Camera-type eye (tissue), 1 donor: Measurements from ENCODE around the genes TMIGD2, STAP2 and DPP9.

GRCh38 chr19:4045601-4046095, 21.1 kb downstream of the ZBTB7A start:
- RAMPAGE, long total RNA, result no peak

DNA sequence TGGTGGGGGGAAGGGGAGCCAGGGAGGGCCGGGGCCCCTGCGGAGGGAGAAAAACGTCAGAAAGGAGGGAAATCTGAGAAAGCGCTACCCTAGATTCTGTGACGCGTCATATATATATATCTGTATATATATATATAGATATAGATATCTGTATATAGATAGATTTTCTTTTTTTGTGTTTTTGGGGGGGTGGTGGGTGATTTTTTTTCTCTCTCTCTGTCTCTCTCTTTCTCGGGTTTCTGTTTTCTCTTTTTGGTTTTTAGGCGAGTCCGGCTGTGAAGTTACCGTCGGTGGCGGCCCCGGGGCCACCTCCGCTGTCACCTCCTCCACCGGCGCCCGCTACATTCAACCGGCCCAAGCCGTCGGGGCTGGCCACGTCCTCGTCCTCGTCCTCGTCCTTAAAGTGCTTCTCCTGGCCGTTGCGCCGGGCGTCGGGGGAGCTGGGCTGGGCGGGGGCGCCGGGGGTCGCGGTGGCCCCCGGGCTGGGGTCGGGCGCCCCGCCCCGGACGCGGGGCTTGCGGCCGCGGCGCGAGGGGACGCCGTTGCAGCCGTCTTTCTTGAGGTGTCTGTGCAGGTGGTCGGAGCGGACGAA, 19.1 kb downstream of the ZBTB7A start:
- RAMPAGE, long total RNA, result no peak

- RAMPAGE, long total RNA, result no peak
Observed at GRCh38 chr19:4053503-4054451, 12.9 kb downstream of the ZBTB7A start.

GRCh38 chr19:4058647-4059323, 7.9 kb downstream of the ZBTB7A start:
- RAMPAGE, long total RNA, result no peak

GRCh38 chr19:4098996-4099553, 24.8 kb downstream of the MAP2K2 start:
- RAMPAGE, long total RNA, result no peak

DNA sequence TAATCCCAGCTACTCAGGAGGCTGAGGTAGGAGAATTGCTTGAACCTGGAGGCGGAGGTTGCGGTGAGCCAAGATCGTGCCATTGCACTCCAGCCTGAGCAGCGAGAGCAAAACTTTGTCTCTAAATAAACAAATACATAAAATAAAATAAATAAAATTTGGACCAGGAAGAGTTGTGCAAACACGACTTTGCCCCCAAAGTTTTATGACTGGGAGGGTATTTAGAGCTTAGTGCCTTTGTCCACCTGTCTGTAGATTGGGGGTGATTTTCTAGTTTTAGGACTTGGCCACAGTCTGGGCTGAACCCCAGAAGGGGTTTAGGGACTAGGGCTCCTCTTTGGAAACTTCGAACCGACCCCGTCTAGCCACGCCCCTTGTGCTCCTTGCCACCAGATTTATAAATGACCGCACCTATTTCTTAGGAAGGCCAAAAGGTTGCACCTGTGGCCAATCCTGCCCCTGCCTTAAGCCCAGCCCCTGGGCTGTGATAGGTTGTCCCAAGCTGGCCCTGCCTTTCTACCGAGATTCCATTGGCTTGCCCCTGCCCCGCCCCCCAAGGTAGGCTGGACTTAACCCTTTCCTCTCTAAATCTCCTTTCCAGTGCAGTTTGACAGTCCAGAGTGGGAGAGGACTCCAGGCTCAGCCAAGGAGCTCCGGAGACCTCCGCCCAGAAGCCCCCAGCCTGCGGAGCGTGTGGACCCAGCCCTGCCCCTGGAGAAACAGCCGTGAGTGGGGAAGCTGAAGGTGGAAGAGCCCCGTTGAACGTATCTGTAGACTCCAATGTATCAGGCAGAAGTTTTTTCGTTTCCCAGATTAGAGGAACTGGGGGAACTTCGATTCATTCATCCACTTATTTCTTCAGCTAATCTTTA, 5.3 kb downstream of the SHD start:
- RAMPAGE, long total RNA, result no peak

GRCh38 chr19:4302201-4302560, at the start of gene TMIGD2:
Gene TMIGD2, minus strand, starts transcription at chr19:4302389.
- RAMPAGE, long total RNA, result no peak

DNA sequence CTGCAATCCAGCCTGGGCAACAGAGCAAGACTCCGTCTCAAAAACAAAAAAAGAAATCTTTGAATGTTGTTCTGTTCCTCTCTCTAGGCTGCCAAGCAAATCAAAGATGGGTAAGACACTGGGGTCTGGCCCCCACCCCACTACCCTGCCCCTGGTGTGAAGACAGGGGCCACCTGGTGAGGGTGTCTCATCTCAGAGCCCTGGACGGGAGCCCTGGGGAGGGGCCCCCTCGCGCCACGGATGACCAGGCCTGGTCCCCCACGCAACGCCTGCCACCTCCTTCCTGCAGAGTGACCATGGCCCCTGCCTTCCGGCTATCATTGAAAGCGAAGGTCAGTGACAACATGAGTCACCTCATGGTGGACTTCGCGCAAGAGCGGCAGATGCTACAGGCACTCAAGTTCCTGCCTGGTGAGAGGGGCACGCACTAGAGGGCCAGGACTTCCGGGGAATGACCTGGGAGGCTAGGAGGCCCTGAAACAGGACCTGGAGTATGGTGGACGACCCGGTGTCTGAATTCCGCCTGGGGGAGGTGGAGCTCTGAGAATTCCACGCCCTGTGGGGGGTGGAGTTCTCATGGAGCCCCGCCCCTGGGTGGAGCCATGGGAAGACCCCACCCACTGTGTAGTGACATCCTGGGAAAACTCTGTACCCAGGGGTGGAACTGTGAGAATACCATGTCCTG, 5.9 kb downstream of the FSD1 start:
- RAMPAGE, long total RNA, result no peak

DNA sequence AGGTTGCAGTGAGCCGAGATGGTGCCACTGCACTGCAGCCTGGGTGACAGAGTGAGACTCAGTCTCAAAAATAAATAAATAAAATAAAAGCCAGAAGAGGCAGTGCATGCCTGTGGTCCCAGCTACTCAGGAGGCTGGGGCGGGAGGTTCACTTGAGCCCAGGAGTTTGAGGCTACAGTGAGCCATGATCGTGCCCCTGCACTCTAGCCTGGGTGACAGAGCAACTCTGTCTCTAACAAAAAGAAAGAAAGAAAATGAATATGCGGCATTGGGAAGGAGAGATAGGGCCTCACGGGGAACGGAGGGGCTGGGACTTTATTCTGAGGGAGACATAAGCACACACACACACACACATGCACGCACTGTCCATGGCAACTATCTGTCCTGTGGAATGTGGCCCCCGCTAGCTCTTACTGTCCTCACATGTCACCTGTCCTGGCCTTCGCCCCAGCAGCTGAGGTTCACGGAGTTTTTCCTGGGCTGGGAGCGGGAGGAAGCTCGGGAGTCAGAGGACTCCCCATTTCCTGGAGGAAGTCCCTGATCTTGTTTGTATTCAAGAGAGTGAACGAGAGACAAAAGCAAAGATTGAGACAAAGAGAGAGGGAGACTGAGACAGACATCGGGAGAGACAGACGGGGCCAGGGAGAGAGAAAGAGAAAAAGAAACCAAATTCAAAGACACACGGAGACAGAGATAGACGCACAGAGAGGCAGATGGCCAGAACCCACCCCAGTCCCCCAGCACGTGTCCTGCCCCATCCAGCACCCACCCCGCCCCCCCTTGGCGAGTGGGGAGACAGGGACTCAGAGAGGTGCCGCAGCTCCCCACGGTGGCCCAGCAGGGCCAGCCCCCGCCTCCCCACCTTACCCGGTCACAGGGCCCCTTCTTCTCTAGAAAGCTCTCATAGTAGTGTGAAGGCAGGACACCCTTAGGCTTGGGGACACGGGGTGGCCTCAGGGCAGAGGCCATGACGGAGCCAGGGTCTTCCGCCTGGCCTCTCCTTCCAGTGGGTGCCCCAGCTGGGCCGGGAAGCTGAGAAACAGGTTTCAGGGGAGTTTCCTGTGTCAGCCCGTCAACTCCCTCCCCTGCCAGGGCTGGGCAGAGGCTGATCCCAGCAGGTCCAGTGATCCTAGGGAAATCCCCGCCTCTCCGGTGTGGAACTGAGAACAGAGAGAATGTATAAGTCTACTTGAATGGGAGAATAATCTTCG, at the start of gene STAP2:
Gene STAP2, minus strand, starts transcription at position 1,043 of the 1,211 bp plus-strand sequence.
- RAMPAGE, long total RNA, result no peak

GRCh38 chr19:4357196-4357842, 14.0 kb downstream of the MPND start:
- RAMPAGE, long total RNA, result no peak

DNA sequence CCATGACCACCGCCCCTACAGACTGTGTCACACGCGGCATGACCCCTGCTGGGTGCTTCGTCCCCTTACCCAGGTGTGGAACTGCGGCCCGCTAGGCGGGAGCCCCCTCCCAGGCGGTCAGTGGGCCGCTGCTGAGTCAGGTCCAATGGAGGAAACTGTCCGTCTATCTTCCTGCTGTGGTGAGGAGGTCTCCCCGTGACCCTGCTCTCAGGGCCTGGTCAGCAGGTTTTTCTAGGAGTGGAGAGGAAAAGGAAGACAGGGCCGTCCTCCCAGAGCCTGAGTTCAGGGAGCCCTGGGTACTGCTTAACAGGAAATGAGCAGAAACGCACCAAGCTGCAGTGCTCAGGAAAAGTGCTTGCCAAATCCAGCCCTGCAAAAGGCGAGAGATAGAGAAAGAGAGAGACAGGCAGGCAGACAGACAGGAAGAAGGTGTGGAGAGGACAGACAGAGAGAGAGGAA, 10.3 kb downstream of the SH3GL1 start:
- RAMPAGE, long total RNA, result no peak

DNA sequence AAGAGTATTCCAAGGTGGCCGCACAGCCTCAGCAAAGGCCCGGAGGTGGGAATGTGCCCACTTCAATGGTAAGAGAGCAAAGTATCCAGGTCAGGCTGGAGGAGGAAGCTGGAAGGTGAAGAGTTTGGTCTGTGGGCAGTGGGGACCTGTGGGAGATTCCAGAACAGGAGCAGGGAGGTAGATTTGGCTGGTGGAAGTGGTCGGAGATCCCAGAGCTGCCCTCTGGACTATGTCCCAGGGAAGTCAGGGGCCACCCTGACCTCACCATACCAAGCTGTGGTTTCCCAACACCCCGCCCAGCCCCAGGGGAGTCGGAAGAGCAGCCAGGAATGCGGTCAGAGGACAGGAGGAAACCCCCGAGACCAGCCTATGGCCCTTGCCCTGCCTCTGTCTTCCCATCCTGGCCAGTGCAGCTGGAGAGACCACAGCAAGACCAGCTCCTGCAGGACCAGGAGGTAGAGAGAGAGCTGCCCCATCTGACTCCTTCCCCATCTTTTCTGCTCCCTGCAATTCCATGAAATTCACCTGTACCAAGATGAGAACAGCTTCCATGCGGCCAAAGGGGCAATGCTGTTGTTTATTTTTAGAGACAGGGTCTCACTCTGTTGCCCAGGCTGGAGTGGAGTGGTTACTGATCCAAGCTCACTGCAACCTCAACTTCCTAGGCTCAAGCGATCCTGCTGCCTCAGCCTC, 3.3 kb upstream of the PLIN4 start:
- RAMPAGE, long total RNA, result no peak

DNA sequence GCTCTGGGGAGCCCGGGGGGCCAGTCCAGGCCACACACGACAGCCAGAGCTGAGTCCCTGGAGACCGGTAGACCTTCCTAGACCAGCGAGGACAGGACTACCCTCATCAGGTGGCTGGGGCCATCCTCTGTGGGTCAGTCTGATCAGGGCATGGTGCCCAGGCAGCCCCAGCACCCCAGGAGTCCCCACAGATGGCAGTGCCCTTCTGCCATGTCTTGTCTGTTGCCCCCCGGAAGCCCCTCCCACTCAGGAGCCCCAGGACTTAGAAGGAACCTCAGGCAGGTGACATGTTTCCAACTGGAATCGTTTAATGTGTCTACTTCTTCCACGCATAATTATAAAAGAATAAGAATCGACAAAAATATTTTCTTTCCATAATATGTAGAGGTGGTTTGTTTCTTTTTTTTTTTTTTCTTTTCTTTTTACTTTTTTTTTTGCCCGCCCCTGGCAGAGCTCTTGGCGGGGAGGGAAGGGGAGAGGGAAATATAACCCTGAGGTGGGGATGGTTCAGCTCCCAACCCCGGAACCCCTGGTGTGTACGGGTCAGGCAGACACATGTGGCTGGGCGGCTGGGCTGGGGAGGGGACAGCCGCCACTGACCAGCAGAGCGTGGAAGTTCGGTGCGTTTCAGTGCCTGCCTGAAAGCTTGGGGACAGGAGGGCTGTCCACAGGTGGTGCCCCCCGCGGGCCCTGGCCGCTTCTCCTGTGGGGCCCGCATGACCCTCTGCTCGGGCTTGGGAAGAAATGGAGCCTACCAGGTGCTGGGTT, 5.0 kb upstream of the MYDGF start:
- RAMPAGE, long total RNA, result no peak

DNA sequence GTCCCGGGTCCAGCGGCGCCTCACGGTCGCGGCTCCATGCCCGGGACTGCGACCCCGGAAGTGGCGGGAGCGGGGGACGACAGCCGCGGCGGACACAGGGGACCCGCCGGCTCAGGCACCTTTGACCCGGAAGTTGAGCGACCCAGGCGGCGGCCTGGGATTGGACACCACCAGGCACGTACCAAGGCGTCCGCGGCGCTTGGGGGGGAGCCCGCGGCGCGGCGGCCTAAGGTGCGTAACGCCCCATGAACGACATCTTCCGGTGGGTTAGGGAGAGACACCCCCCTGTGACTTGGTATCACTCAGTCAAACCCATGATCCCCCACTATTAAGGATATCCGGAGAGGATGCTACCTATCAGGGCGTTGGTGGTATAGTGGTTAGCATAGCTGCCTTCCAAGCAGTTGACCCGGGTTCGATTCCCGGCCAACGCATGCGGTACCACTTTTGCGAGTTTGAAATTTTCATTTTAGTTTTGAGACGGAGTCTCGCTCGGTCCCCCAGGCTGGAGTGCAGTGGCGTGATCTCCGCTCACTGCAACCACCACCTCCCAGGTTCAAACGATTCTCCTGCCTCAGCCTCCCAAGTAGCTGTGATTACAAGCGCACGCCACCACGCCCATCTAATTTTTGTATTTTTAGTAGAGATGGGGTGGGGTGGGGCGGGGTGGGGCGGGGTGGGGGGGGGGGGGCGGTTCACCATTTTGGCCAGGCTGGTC, at the start of gene DPP9:
Gene DPP9, minus strand, starts transcription at position 135 of the 718 bp plus-strand sequence.
- RAMPAGE, long total RNA, result no peak

DNA sequence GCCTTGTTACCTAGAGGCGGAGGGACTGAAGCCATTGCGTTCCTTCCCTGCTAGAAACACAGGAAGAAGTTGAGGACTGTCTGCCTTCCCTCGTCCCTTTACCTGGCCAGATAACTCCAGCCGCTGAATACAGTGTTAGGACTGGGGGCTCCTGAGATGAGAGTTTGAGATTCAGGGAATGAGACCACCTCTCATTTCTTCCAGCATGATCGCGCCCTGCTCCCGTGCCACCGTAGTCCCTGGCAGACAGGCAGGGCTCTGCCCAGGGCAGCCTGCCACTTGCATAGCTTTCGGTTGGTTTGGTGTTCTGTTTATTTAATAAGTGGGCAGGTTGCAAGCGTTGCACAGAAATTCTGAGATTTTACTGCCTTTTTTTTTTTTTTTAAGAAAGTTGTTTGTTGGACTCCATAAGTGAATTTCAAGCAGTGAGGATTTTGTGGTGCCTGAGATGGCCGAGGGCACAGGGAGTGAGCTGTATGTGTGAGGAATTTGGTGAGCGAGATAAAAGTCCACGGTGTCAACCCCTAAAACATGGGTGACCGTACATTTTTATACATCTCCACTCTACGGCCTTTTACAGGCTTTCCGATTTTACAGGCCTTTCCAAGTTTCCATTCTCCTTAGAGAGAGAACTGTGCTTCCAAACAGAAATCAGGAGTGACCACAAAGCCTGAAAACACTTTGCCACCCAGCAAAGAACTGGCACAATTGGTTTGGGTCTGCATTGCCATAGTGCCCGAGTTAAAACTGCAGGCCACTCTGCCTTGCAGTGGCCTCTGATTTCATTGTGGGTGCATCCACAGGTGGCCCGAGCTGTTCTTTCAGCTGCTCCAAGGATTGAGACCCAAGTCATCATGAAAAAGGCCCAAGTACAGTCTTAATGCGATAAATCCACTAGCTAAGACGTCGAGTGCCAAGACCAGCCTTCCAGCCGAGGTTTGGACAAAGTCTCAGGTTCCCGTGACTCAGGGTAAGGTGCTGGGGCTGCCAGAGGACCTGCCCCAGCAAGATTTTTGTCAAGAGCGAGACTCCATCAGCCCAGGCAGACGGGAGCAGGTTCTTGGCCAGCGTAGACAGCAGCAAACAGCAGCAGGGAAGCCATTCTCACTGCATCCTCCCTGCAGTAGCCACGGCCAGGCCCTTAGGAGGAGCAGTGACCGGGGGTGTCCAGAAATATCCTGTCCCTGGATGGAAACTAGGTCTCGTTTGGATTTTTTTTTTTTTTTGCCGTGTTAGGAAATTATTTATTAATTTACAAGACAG, 3.1 kb downstream of the FEM1A start:
- RAMPAGE, long total RNA, result no peak

DNA sequence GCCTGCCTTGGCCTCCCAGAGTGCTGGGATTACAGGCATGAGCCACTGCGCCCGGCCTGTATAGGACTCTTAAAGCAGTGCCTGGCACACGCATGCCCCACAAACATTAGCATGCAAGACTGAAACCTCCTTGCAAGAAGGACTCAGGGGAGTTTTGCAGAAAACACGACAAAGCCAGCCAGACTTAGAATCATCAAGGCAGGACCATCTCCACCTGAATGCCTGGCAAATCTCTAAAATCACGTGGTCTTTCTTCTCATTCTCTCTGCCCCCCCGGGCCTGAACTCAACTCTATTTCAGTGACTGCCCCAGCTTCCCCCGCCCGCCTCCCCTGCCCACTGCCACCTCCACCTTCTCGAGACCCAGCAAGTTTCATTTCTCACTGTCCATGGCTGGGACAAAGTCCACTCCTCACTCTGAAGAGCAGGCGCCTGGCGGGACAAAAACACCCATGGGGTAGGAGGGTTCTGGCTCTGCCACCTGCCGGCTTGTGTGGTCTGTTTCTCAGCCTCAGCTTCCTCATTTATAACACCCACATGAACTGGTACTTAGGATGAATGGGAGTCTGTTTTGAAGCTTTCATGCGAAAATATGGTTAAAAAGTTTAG, 2.3 kb downstream of the TICAM1 start:
- RAMPAGE, long total RNA, result no peak

- RAMPAGE, long total RNA, result no peak
Observed at GRCh38 chr19:4927423-4927913, 18.2 kb downstream of the UHRF1 start.

DNA sequence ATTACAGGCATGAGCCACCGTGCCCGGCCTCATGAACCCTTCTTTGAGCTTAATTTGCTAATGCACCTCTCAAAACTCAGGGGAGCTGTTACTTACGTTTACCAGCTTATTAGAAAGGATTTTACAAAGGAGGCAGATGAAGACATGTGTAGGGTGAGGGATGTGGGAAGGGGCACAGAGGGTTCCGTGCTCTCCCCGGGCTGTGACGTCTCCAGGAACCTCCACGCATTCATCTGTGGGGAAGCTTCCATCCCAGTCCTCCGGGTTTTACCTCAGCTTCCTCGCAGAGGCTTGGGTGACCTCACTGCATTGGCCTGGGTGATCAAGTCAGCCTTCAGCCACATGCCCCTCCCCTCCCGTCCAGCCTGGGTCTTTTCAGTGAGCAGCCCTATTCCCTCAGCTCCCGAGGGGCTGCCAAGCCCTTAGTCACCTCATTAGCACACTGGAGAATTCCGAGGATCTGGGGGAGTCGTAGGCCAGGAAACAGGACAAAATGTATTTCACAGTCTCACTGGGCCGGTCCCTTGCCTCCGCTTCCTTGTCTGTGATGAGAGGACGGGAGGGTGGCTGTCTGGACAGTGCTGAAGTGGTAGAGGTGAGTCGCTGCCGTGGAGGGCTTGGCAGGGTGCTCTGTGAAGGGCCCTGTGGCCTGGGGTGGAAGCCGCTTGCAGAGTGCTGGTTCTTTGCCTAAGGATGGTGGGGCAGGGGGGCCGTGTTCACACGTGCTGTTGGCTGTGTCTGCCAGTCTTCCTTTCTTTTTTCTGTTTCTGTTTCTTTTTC, 19.8 kb downstream of the KDM4B start:
- RAMPAGE, long total RNA, result no peak

- RAMPAGE, long total RNA, result no peak
Observed at GRCh38 chr19:5005750-5006358, 36.9 kb downstream of the KDM4B start.

- RAMPAGE, long total RNA, result no peak
Observed at GRCh38 chr19:5034754-5035624, 66.1 kb downstream of the KDM4B start.